Pericardium fibroblast (primary cell): ENCODE measurements around a stretch of chr6.

DNA sequence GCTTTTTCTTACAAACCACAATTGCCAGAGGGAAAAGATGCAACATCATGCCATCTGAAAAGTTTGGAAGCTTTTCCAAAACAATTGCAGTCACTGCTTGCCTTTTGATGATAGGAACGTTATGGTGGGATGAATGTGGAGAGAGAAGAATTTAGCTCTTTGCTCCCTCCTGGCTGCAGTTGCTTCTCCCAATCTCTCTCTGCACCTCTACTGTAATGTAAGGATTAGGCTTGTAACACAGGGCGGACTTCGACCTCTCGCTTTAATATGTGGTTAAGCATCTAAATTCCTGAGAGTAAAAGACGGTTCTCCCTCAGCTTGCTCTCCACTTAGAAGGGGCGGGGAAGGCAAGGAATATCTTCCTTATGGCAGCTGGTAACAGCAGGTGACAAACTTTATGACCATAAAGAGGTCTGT lies 376.1 kb downstream of the UTRN start:
- RAMPAGE, long total RNA, result no peak

GRCh38 chr6:144809087-144809625 lies 524.0 kb downstream of the UTRN start:
- RAMPAGE, long total RNA, result no peak

GRCh38 chr6:145798586-145799005 lies 16.0 kb downstream of the FBXO30 start:
- RAMPAGE, long total RNA, result no peak

DNA sequence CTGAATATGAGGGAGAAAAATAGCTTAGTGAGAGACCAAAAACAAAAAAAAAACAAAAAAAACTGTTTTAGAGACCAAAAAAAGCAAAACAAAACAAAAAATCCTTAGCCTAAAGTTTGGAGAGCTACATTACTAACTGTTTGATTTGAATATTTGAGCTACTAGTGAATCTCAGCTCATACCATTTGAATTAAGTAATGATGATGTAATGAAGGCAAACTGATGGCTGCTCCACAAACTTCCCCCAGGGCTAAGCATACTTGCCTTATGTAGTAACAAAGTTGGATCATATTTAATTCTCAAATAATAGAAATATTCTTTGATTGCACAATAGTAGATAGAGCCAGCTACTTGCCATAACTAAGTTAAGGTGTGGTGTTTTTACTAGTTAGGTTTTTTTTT lies 2.8 kb downstream of the RAB32 start:
- RAMPAGE, long total RNA, result no peak

DNA sequence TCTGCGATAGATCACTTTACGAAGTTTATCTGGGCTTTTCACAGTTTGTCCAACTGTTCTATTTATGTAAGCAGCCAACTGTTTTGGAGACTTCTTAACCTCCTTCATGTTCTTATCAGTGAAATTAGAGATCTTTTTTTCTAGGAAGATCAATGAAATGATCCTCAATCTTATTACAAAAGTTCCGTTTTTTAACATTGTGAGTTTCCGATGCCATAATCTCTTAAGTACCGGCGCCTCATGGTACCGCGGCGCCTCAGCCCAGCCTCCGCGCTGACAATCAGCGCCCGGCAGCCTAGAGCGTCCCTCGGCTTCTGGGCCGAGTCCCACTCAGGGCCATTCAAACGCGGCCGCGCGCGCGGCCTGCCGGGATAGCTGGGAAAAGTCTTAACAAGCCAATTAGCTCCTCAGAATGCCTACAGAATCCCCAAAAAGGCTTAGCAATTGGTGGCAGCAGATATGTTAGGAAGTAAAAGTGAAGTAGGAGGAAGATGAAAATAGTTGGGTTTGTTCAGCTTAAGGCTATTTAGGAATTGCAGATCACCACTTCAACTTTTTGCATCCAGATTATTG lies 204.8 kb downstream of the ADGB start:
- RAMPAGE, long total RNA, result no peak

- RAMPAGE, long total RNA, result no peak
These were observed 285.7 kb downstream of the ADGB start for GRCh38 chr6:146884158-146885284.

GRCh38 chr6:146897943-146898631 lies 299.3 kb downstream of the ADGB start:
- RAMPAGE, long total RNA, result no peak

- RAMPAGE, long total RNA, result no peak
These were observed 2.4 kb upstream of the STXBP5 start for GRCh38 chr6:147201771-147202266.

DNA sequence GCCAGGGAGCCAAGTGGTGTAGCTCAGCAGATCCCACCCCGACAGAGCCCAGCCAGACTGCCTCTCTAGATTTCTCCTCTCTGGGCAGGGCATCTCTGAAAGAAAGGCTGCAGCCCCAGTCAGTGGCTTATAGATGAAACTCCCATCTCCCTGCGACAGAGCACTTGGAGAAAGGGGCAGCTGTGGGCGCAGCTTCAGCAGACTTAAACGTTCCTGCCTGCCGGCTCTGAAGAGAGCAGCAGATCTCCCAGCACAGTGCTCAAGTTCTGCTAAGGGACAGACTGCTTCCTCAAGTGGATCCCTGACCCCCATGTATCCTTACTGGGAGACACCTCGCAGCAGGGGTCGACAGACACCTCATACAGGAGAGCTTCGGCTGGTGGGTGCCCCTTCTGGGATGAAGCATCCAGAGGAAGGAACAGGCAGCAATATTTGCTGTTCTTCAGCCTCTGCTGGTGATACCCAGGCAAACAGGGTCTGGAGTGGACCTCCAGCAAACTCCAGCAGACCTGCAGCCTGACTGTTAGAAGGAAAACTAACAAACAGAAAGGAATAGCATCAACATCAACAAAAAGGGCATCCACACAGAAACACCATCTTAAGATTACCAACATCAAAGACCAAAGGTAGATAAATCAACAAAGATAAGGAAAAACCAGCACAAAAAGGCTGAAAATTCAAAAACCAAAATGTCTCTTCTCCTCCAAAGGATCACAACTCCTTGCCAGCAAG lies 47.4 kb downstream of the STXBP5 start:
- RAMPAGE, long total RNA, result no peak

GRCh38 chr6:147308418-147309218 lies 104.4 kb downstream of the STXBP5 start:
- RAMPAGE, long total RNA, result no peak

GRCh38 chr6:147323820-147324235 lies 119.6 kb downstream of the STXBP5 start:
- RAMPAGE, long total RNA, result no peak

DNA sequence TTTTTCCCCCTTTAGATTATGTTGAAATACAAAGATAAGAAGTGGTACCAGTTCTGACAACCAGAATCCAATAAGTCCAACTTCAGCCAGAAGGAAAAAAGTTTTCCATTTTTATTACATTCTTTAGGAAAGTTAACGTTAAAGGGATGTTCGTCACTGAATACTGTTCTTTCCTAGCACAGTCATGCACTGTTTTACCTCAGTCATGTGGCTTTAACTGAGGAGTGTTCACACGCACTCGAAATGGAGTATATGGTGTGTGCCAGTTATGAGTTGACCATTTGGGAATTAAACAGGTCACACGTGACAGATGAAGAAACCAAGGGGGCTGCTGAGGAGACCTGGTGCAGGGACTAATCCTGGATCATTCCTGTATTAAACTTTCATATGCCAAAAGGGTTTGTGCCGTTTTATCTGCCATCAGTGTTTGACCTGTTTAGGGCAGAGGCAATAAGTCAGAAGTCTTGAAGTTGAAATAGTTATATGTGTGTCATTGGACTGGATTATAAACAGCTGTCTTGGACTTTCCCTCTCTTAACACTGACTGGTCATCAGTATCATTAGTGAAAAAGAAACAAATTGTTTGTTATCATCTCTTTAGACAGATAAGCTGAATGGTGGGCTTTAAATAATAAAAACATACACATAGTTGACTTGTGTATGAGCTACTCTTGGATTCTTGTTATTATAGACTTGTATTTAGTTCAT lies 123.6 kb upstream of the SAMD5 start:
- RAMPAGE, long total RNA, result no peak

DNA sequence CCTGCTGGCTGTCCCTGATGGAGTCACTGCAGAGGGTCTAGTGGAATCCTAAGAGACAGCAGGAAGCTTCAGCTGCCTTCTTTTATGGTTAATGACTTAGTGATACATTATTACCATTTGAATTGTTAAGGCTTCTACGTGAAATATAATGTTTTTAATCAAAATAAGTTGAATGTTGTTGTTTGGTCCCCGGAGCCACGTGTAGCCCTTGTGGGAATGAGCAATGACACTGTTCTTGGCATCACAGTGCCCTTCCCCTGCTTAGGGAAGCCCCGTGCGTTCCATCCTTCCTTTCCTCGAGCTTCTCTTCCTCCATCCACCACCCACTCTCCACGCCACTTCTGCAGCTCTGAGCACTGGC lies 111.4 kb downstream of the SAMD5 start:
- RAMPAGE, long total RNA, result no peak

DNA sequence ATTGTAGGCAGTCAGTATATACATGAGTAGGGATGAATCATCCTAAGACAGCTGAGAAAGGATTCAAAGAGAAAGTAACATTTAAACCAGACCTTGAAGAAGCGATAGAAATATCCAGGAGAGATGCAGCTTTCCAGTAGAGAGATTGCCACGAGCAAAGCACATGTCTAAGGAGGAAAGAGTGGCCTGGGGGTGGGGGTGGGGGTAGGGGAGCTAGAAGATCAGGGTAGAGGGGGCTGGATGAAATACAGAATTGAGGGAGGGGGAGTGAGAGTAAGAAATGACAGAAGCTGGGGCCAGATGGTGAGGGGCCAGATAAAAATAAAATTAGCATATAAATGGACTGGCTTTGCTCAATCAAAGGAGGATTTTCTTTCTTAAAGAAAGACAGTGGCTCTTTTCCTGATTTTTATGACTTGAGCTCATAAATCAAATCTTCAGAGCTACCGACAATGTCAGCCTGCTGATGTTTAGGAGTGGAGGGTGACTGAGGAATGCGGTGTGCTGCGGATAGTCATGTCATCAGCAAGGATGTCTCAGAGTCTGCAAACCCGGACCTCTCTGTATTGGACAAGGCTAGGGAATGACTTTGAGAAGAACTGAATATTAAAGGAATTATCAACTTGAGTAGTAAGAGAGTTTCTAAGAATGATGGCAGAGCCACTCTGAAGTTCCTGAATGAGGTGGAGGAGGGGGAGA lies 168.3 kb downstream of the SAMD5 start:
- RAMPAGE, long total RNA, result no peak

DNA sequence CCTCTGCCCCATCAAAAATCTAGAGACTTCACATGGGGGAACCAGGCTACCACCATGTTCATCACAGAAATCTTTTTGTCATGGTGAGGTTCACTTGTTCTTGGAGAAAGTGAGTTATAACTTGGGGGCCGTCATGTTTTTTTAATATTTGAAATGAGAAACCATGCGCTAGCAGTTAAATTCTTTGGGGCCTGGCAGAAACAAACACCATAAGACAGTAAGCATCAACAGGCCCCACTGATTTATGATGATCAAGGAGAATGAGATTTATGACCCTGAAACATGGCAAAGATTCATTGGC lies 410.7 kb downstream of the SAMD5 start:
- RAMPAGE, long total RNA, result no peak

GRCh38 chr6:148146823-148147022 lies 195.9 kb upstream of the SASH1 start:
- RAMPAGE, long total RNA, result no peak

DNA sequence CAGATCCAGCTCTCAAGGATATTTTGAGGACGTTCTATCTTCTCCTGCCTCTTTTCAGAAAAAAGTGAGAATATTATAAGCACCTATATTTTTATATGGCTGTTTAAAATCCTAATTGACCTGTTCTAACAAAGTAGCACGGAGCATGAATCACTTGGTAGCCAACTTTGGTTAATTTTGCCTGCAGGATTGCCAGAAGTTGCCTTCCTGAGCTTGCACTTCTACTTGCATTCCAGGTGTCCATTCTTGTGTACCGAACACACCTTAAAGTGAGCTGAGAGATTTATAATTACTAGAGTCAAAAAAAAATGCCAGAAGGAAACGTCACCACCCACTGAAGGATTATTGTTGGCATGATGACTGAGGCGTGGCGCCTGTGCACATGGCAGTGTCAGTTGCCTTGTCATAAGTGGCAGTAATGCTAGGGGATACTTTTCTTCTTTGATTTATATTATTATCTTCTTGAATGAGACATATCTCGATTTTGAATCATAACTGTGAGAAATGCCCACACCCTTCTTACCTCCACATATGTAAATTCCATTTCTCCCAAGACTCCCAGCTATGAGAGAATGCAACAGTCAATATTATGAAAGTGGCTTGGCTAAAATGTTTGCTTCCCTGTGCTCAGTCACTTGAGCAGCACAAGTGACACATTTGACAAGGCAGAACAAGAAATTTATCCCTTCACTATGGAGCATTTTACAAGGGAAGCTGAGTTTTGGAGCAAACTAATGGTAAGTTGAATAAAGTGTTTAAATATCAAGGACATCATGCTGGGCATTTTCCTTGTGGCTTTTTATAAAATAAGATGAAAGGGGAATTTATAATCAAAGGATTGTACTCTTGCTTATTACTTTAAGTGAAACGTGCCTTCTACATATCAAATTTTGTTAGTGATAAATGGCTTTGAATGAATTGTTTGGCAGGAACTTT lies 149.5 kb upstream of the SASH1 start:
- RAMPAGE, long total RNA, result no peak

DNA sequence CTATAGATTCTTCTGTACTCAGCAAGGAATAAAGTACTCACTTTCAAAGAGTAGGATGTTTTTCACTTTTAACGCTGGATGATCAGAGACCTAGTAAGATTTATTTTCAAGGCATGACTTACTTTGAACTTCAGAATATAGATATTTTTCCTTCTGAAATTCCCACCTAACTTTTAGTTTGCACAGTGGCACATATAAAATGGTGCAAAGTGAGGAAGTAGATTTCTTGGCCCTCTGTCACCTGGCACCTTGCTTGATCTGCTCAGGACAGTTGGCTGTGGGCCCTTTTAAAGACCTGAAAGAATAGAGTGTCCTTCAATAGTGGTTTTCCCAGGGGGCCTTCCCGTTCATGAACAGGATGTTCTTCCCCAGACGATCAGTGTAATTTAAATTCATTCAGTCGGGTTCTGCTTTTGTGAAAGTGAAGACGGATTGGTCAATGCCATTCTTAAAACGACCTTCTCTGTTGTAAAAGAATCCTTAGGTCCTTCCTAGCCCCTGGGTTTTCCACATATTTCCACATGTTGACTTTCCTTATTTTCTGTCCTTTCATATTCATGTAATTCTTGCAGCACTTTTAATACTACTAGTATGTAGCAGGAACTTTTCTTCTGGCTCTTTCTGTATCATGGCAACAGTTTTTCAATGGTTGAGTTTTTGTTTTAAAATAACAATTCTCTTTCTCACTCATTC lies 178.5 kb downstream of the SASH1 start:
- RAMPAGE, long total RNA, result no peak

- RAMPAGE, long total RNA, result no peak
These were observed 63.9 kb upstream of the UST start for GRCh38 chr6:148682903-148683447.

- RAMPAGE, long total RNA, result no peak
These were observed 182.2 kb downstream of the UST start for GRCh38 chr6:148928823-148929573.